ENCODE data around the genes LIMS4 and BUB1.

DNA sequence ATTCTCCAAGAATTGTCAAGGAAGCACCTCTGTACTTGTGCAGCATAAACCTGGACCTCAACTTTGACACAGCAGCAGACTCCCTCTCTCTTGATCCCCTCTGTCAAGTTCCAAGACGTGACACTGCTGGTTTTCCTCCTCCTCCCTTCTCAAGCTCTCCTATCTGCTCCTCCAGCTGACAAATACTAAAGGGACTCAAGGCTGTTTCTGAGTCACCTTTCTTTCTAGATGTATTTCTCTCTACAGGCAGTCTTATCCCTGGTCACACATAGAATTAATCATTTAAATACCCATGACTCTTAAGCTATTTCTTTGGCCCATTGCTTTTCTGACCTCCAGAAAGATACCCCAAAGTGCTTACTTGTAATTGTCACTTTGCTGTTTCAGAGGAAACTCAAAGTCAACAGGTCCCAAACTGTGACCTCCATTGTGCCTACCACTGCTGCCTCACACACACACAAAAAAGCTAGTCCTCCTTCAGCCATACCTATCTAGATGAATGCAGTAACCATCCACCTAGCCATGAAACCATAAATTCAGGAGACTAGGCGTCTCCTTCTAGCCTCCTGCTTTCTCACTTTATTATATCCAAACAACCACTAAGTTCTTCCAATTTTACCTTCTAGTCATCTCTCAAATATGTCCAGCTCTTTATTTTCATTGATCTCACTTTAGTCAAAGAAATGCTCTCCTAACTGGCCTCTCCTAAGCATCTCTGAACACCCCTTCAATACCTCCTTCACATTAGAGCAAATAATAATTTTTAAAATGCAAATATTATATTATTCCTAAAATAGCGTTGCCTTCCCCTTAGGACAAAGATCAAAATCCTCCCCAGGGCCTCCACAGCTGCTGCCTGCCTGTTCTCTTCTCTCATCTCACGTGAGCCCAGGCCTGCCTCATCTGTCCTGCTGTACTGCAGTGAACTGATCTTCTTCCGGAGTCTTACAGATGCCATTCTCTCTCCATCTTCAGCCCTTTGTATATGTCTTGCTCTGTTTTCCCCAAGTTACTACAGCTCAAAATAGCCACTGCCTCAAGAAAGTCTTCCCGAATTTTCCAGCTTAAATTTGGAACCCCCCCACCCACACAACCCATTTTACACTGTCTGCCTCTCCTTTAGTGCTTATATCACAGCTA lies 53.1 kb downstream of the SEPTIN10 start:
- PRO-cap = no peak
- RAMPAGE, long total RNA, 5 experiments = no peak in any of the 5 experiments
- RRBS = no CpG with 5 or more reads among the region's 6 CpGs

DNA sequence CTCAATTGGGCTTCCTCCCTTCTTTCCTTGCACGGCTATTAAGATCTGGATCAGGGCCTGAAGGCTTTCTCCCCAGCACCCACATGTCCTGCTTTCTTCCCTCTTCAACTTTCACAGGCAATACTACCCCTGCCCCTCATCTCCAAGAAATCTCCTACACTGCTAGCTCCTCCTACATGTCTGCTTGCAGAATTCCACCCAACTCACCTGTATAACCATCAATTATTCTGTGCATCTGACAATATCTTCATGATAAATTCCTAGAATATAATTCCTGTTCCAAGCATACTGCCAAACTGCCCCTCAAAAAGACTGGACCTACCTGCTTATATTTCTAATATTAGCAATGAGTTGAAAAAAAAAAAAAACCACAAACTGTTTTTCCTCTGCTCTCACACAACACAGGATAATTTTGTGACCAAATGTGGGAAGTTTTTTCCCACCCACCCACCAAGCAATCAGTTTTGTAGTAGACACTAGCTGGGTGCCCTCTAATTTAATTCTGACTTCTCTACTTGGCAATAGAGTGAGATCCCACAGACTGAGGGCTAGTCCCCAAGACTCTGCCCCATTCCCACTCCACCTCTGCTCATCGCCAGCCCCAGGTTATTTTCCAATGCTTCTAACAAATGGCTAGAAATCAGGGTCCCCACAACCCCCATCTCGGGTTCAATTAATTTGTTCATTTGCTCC lies 13.4 kb downstream of the SEPTIN10 start:
- PRO-cap = no peak
- RAMPAGE, long total RNA, 5 experiments = no peak in any of the 5 experiments
- RRBS = no CpG with 5 or more reads among the region's 3 CpGs

DNA sequence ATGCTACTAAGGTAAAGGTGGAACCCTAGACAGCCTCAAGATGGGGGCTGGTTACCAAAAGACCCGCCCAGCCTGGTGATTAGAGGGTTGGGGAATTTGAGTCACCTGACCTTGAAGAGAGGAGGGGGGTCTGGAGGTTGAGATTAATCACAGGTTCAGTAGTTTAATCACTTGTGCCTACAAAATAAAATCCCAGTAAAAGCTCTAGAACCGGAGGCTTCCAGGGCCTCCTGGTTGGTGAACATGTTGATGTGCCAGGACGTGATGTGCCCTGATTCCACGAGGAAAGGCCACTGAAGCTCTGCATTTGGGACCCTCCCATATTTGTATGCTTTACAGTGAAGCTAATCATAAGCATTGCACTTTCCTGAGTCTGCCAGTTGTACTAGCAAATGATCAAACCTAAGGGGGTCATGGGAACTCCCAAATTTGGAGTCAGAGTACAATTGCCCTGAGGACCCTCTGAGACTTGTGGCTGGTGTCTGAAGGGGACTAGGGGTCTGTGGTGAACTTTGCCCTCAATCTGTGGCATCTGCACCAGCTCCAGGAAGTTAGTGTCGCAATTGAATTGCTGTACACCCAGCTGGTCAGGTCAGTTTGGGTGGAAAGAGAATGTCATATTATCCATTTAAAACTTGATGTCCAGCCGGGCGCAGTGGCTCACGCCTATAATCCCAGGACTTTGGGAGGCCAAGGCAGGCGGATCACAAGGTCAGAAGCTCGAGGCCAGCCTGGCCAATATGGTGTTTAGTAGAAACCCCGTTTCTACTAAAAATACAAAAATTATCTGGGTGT lies 17.9 kb downstream of the SOWAHC start:
- PRO-cap = no peak
- RAMPAGE, long total RNA, 5 experiments = no peak in any of the 5 experiments
- RRBS = no CpG with 5 or more reads among the region's 11 CpGs

GRCh38 chr2:109699057-109699431 lies 84.9 kb downstream of the SOWAHC start:
- PRO-cap = bidirectional peak, plus-strand start at chr2:109699204, minus-strand start at chr2:109699153
- RAMPAGE, long total RNA, 5 experiments = no peak in any of the 5 experiments
- RRBS = no CpG with 5 or more reads among the region's 7 CpGs

GRCh38 chr2:109699630-109700050 lies 85.5 kb downstream of the SOWAHC start:
- PRO-cap = unidirectional peak, minus-strand start at chr2:109699854
- RAMPAGE, long total RNA, 5 experiments = no peak in any of the 5 experiments
- RRBS = no CpG with 5 or more reads among the region's 7 CpGs

GRCh38 chr2:110120761-110121018 lies 5.1 kb upstream of the MALL start:
- PRO-cap = no peak
- RAMPAGE, long total RNA, 5 experiments = no peak in any of the 5 experiments
- RRBS = no CpG with 5 or more reads among the region's 7 CpGs

DNA sequence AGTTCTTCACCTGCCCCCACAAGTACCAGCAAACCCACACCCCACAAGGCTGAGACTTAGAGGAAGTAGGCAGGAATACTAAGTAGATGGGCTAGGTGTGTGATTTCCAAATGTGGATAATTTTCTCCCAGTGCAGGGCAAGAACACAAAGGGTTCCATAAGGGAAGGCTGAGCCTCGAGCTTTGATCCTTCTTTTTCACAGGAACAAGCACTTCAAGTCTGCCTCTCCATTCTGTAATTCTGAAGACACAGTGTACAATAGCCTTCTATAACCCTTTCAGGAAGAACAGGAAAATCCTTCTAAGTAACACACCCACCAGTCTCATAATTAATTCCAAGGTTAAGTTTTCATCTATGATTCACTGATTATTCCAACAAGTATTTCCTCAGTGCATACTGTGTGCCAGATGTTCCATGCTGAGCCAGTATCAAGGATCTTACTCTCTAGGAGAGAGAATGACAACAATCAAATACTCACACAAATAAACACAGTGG lies 7.0 kb upstream of the MTLN start:
- PRO-cap = no peak
- RAMPAGE, long total RNA, 5 experiments = no peak in any of the 5 experiments
- RRBS = no CpG with 5 or more reads among the region's 1 CpG

DNA sequence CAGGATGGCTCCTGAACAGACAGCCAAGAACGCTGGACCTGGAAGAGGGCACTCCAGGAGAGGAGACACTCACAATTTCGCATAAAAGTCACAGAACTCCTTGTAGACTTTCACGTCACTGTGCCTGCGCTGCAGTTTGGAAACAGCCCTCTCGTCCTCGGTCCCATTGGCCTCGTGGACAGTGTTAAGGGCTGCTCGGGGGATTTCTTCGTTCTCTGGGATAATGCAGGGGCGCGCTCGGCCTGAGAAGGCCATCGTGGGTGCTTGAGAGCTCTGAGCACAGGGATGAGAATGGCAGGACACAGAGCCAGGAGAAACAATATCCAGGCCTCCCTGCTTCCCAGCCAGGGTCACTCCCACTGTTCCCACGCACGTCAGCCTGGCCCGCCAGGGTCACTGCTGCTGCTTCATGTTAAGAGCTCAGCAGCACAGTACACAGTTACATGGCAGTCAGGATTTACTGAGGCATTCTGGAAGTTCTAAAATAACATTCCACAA lies at the start of gene LIMS4:
TSS of gene LIMS4 (minus strand) at position 293 of the 498 bp plus-strand sequence.
- PRO-cap = no peak
- RAMPAGE, long total RNA, 5 experiments = no peak in any of the 5 experiments
- RRBS = no CpG with 5 or more reads among the region's 16 CpGs

- PRO-cap = bidirectional peak, plus-strand start at chr2:110678252, minus-strand start at chr2:110678063
- RAMPAGE, long total RNA, 5 experiments = start-site peak on the minus strand in 2 of 5 experiments, at chr2:110678000-110678090 at its widest, 19 to 55 reads per replicate
- RRBS = 3% methylated on average over 2 of the region's 20 CpGs
These were observed at the start of gene BUB1 for GRCh38 chr2:110677954-110678130. BUB1 (minus strand) TSS chr2:110678063.

GRCh38 chr2:110858792-110859365 lies 126.5 kb downstream of the ACOXL start:
- PRO-cap = no peak
- RAMPAGE, long total RNA, 5 experiments = no peak in any of the 5 experiments
- RRBS = no CpG with 5 or more reads among the region's 12 CpGs

DNA sequence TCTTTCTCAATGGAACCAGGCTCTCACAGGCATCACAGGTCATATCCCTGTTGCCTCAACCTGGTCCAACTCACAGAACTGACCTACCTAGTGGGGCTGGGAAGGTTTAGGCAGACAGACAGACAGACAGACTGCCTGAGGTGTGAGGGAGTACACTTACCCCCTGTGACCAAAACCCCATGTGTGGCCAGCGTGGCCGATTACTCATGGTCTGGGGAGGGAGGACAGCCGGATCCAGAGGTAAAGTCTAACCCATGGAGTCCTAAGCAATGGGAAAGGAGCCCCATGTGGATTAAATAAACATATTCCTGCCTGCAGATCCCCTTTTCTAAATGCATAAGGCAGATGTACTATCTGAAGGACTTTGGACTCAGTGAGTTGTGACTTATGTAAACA lies 58.2 kb downstream of the BCL2L11 start:
- PRO-cap = no peak
- RAMPAGE, long total RNA, 5 experiments = no peak in any of the 5 experiments
- RRBS = no CpG with 5 or more reads among the region's 3 CpGs

- PRO-cap = unidirectional peak, plus-strand start at chr2:111671676
- RAMPAGE, long total RNA, 5 experiments = no peak in any of the 5 experiments
- RRBS = no CpG with 5 or more reads among the region's 8 CpGs
These were observed 212.6 kb downstream of the ANAPC1 start for GRCh38 chr2:111671312-111671910.

DNA sequence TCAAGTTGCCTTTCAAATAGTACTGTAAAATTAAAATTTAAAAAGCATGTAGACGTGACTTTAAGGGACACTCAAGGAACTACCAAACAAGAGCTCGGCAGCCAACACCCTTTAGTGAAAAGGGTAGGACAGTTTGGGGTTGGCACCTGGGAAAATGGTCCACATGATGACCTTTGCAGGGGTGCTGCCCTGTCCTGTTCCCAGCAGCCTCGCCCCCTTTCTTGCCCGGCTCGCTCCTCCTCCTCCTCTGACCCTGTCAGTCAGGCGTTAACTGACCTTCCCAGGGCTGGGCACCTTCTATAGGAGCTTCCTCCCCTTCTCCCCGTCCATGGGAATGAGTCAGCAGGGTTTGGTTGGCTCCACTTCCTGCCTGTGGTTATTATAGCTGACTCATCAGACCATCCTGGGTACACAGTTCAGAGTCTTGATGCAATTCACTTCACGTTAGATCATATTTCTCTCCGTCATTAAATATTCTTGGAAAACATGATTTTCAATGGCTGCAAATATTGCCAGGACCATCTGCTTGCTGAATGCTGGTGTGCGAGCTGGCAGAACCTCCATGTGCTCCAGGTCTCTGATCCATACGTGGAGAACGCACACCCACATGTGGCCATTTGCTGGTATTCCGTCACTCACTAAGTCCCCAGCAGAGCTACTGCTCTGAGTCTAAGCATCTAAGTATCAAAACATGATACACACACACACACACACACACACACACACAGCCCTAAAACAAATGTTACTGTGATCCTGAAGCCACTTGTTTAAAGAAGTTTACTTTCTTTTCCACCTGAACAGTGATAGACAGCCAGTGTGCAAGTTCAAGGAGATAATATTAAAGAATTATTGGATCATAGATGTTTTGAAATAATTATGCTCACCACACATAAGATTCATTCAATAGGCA lies 185.0 kb downstream of the ANAPC1 start:
- PRO-cap = no peak
- RAMPAGE, long total RNA, 5 experiments = no peak in any of the 5 experiments
- RRBS = no CpG with 5 or more reads among the region's 13 CpGs

DNA sequence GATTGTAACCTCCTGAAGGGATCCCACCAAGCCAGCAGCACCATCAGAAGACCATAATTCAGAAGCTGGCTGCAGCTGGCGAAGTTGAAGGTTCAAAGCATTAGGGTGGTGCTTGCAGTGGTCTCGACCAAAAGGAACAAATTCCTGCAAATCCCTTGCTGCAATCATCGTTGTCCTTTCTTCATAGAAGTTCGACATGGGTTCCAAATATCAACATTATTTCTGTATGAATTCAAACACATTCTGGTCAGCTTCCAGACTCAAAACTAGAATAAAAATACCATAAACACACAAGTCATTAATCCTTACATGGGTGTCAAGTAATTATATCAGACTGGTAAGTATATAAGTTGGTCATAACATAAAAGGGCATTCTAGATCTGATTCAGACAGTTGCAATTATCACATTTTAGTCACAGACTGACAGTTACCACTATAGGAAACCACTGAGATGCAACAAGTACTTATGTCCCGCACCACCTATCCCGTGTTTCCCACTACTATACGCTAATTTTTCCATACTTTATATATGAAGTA lies 3.3 kb downstream of the ANAPC1 start:
- PRO-cap = no peak
- RAMPAGE, long total RNA, 5 experiments = start-site peak on the minus strand in 1 of 5 experiments, centred at position 195 of the sequence, 7 reads per replicate
- RRBS = no CpG with 5 or more reads among the region's 7 CpGs

GRCh38 chr2:112003639-112004073 lies 51.4 kb upstream of the TMEM87B start:
- PRO-cap = no peak
- RAMPAGE, long total RNA, 5 experiments = start-site peak on the plus strand in 3 of 5 experiments, at chr2:112003527-112003977 at its widest, 27 to 57 reads per replicate
- RRBS = no CpG with 5 or more reads among the region's 5 CpGs

DNA sequence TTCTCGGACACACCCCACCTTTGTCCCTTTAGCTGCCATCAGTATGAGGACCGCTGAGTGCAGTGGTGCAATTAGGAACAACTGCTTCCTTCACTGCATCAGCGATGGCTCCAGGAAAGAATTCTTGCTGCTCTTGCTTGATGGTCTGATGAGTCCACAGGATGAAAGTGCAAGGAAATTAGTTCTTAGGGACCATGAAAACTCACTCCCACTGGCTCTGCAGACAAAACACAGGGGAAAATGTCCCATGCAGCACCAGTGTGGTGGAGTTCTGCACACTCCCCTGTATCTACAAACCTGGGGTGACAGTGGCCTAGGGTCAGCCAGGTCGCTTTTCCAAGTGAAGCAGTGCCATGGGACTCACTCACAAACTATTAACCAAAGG lies 44.0 kb upstream of the TMEM87B start:
- PRO-cap = unidirectional peak, plus-strand start at position 257 of the sequence
- RAMPAGE, long total RNA, 5 experiments = no peak in any of the 5 experiments
- RRBS = no CpG with 5 or more reads among the region's 4 CpGs

GRCh38 chr2:112055780-112056255 lies 749 bp downstream of the TMEM87B start:
- PRO-cap = unidirectional peak, minus-strand start at chr2:112056060; unidirectional peak, minus-strand start at chr2:112056123
- RAMPAGE, long total RNA, 5 experiments = no peak in any of the 5 experiments
- RRBS = 0% methylated on average over 6 of the region's 33 CpGs

DNA sequence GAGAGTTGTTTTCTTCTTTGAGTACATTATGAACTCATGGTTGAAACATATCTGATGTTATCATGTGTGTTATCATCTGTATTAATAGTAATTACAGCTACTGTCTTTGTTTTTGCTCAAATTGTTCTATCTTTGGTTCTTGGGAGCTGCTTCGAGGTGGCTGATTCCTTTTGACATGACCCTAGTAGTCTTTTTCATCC lies 52.2 kb downstream of the FBLN7 start:
- PRO-cap = no peak
- RAMPAGE, long total RNA, 5 experiments = no peak in any of the 5 experiments
- RRBS = no CpG with 5 or more reads among the region's 1 CpG

GRCh38 chr2:112317802-112318089 lies 42.3 kb downstream of the ZC3H6 start:
- PRO-cap = no peak
- RAMPAGE, long total RNA, 5 experiments = no peak in any of the 5 experiments
- RRBS = no CpG with 5 or more reads among the region's 3 CpGs

DNA sequence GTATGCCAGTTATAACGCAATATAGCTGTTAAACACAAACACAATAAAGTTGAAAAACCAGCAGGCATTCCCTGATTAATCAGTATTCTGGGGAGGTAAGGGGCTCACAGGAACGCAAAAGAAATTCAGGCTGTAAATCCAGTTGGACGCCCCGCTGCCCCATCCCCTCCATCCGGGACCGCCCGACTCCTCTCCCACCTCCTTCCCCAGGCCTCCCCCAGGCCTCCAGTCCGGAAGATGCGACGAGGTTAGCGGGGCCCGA lies 654 bp upstream of the POLR1B start:
- PRO-cap = bidirectional peak, plus-strand start at position 228 of the sequence, minus-strand start at position 227 of the sequence
- RAMPAGE, long total RNA, 5 experiments = no peak in any of the 5 experiments
- RRBS = 1% methylated on average over 8 of the region's 12 CpGs

All from stomach (tissue), 7 donors.